Tongue (tissue), 2 donors: ENCODE data around the gene PLK5.

- RAMPAGE, long total RNA, result no peak
Measured at GRCh38 chr19:1161491-1162138, 12.5 kb downstream of the SBNO2 start.

- RAMPAGE, long total RNA, result no peak
Measured at GRCh38 chr19:1168273-1169508, 5.4 kb downstream of the SBNO2 start.

- RAMPAGE, long total RNA, result no peak
Measured at GRCh38 chr19:1171674-1172667, 2.1 kb downstream of the SBNO2 start.

DNA sequence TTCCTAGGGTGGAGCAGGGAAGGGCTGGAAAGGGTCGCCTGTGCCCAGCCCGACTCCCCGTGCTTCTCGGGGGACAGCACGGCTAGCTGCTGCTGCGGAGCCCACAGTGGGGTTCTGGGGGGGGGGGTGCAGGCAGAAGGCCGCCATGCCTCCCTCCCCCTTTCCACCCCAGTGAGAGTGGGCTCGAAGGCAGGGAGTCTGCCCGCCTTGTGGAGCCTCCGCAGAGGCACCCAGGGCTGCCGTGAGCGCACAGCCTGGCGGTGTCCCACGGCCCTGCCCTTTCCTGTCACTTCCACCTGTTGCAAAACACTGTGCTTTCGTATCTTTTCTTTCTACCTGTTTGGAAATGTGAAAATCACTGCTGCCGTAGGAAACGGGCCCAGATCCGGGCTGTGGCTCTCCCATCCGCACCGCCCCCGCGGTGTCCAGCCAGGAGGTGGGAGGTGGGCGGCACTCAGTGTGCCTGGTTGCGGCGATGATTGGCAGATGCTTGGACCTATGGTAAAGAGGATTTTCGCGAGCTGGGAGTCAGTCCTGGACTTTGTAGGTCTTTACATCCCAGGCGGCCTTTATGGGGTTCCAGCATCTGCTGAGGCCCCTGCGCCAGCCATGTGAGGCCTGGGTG is 5.9 kb downstream of the STK11 start:
- RAMPAGE, long total RNA, result no peak

DNA sequence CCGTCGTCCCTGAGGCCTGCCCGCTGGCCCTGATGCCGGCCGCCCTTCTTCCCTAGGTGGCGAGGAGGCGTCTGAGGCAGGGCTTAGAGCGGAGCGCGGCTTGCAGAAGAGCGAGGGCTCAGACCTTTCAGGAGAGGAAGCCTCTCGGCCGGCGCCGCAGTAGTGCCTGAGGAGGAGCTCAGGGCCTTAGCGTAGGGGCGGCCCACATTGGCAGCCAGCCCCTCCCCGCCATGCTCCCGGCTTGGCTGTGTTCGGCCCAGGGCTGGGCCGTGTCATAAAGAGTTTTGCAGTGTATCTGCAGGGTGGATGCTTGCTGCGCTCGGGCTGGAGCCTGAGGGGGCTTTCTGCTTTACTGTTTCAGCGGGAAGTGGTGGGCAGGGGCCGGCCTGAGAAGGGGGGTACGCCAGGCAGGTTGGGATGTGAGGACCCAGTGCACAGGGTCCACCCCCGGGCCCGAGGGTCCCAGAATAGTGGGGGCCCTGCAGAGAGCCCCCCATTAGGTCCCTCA is 14.2 kb downstream of the CBARP start:
- RAMPAGE, long total RNA, result no peak

DNA sequence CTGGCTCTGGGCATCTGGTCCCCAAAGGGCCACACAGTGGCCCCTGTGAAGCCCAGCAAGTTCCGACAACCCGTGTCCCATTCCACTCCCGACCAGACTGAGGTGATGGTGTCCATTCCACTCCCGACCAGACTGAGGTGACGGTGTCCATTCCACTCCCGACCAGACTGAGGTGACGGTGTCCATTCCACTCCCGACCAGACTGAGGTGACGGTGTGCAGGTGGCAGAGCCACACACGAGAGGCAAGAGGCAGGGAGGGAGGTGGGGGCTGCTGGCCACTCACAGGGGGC is 2.1 kb upstream of the MIDN start:
- RAMPAGE, long total RNA, result no peak

DNA sequence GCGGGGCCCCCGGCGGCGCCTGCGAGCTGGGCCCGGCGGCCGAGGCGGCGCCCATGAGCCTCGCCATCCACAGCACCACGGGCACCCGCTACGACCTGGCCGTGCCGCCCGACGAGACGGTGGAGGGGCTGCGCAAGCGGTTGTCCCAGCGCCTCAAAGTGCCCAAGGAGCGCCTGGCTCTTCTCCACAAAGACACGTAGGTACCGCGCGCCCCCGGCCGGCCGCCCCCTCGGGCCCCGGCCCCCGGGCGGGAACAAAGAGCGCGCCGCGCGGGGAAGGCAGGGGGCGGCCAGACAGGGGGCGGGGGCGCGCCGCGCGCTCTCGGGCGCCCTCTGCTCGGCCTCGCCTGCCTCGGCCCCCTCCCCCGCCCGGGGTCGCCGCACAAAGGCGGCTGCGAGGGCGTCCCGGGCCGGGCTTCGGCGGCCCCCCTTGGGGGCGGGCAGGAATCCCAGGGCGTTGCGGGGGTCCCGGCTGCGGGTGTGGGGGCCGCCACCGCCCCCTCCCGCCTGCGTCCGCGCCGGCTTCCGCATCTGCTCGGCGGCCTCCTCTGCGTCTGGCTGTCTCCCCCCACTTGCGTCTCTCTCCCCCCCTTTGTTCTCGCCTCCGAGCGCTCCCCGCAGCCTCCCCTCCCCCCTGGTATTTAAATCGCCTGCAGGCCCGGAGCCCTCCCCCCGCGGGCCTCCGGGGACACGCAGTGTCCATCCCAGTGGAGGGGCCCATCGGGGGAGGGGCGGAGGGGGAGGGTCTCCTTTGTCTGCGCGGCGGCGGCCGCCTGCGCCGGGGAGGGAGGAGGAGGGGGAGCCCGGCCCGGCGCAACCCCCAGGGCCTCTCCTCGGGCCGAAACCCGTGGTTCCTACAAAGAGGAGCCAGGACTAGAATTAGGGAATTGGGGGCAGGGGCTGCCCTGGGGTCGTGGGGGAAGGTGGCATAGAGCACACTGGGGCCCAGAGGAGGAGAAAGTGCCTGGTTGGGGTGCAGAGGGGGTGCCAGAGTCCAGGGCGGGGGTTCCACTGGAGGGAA is 2.3 kb downstream of the MIDN start:
- RAMPAGE, long total RNA, result no peak

DNA sequence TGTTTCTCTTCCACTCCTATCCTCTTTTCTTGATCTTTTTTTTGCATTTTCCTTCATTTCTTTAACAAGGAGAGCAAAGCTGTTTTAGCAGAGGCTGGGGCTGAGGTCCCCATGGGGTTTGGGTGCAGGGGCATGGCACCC is 9.4 kb downstream of the MIDN start:
- RAMPAGE, long total RNA, result no peak

- RAMPAGE, long total RNA, result no peak
Measured at GRCh38 chr19:1260666-1261246, 8.4 kb upstream of the CIRBP start.

DNA sequence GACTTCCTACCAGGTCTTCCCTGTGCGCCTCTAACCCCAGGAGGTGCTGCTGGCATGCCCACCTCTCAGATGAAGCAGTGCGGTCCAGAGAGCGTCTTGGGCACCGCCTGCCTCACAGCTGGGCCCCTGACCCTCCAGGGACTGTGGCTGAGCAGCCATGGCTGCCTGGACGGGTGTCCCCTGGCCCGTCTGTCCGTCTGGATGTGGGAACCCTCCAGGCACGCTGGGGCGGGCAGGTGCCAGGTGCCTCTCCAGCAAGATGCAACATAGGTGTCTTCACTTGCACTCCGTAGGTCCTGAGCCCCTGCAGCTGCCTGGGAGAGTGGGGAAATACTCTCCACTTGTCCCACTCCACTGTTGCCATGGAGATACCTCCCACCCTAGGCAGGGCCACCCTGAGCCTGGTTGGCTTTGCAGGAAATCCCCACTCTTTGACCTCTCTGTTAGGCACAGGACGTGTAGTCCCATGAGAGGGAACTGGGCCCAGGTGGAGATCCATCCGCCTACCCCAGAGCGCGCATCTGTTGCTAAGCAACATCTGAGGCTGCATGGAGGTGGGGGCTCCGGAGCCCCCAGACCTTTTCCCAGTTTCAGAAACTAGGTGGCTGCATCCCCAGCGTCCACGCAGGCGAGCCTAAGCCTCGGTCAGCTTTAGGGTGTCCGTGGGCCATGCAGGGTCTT is 4.5 kb upstream of the CIRBP start:
- RAMPAGE, long total RNA, result no peak

DNA sequence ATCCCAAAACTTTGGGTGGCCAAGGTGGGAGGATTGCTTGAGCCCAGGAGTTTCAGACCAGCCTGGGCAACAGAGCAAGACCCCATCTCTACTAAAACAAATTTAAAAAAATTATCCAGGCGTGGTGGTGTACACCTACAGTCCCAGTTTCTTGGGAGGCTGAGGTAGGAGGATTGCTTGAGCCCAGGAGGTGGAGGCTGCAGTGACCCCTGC is 1.3 kb downstream of the CIRBP start:
- RAMPAGE, long total RNA, result no peak

- RAMPAGE, long total RNA, result no peak
Measured at GRCh38 chr19:1291749-1292193, 6.1 kb downstream of the EFNA2 start.

GRCh38 chr19:1379824-1380372 is 3.8 kb upstream of the NDUFS7 start:
- RAMPAGE, long total RNA, result no peak

GRCh38 chr19:1384038-1384855 is 540 bp downstream of the NDUFS7 start:
- RAMPAGE, long total RNA, result no peak

- RAMPAGE, long total RNA, result no peak
Measured at GRCh38 chr19:1423448-1424106, 14.6 kb upstream of the RPS15 start.

DNA sequence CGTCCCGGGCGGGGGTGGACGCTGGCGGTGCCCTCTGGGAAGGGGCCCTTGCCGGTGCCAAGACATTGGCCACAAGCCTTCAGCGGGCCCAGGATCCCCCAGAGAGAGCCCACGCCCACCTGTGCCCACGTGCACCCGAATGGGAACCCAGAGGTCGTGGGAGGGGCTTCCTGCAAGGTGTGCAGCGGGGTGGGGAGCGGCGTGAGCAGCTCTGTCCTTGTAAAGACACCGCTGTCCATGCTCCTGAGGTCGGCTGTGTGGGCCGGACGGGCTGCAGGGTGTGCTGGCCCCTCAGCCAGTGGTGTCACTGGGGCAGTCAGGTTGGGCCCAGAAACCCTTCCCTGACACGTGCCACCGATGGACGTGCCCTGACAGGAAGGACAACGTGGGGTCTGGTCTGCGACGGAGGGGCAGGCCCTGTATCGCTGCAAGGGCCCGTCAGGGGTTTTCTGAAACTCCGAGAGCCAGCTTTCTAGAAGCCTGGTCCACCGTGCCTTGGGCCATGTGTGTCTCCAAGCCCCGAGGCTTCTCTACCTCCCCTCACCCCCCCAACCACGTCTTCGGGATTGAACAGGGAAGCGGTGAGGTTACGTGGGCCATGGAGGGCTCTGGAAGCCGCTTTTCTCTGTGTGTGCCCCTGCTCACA is 4.2 kb upstream of the RPS15 start:
- RAMPAGE, long total RNA, result no peak

DNA sequence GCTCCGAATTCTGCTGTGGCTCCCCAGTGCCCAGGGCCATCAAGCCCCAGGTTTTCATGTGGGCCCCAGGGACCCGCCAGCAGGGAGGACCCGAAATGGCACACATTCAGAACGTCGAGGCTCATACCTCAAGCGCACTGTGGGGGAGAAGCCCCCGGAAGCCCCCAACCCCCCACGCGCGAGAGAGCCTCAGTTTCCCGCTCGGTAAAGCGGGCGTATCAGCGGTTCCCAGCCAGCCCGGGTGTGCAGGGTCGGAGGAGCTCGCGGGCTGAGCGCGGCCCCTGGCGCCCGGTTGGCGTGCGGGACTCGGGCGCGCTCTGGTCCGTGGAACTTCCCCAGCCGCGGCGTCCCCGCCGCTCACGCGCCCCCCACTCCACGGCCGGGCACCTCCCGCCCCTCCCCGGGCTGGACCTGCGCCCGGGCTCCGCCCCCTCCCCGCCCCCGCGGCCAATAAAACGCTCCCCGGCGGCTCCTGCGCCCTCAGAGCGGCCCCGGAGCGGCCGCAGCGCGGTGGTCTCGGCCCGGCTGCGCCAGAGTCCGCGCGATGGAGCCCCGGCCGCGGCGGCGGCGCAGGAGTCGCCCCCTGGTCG is at the start of gene PLK5:
PLK5 (plus strand) TSS at position 483 of the 590 bp plus-strand sequence.
- RAMPAGE, long total RNA, result no peak

GRCh38 chr19:1542565-1543175 is 18.8 kb downstream of the PLK5 start:
- RAMPAGE, long total RNA, result no peak

GRCh38 chr19:1826594-1826864 is 14.5 kb upstream of the ATP8B3 start:
- RAMPAGE, long total RNA, result no peak

GRCh38 chr19:1830572-1831324 is 17.5 kb downstream of the REXO1 start:
- RAMPAGE, long total RNA, result no peak